Mesenchymal stem cell of Wharton's jelly (primary cell): ENCODE results near the gene MEIOC.

DNA sequence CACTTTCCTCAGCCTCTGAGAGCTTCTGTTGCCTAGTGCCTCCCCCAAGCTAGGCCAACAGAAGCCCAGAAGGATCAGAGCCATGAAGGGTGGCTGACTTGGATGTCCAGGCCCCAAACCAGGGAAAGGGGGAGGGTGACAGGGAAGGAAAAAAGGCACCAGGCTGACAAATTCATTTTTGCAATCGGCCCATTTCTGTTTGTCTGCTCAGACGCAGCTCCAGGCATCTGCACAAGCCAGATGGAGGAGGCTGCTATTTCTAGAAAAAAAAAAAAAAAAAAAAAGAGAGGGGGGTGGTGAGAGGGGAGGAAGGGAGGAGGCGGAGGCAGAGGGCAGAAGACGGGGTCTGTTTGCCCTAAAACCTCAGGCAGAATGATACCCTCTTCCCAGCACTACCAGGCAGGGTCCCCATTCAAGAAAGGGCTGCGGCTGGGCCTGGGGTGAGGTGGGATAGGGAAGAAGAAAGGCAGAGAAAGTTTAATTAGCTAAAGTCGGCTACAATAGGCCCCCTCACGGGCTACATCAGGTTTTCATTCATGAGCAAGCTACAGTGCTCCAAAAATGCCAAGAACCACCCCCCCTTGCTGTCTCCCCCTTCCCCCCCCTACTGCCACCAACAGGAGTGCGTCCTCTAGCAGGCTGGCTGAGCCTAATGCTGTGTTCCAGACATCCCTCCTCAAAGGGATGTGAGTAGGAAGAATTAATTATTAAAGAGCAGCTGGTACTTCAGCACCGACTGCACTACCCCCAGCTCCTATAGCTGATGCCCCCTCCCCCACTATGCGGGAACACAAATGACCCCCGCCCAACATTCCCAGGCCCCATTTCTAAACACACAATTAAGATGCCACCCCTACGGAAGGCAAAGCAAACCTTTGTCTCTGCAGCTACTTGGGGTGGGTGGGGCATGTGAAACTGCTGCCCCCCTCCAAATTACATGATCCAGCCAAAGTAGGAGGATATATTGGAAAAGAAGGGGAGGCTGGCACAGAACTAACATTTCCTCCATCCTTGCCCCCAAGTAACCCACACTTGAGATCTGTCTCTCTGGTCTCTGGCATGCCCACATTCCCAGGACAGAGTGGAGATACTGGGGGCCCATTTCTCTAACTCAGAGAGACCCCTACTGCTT is 2.2 kb downstream of the HDAC5 start:
- CAGE, long polyA plus RNA: no peak

DNA sequence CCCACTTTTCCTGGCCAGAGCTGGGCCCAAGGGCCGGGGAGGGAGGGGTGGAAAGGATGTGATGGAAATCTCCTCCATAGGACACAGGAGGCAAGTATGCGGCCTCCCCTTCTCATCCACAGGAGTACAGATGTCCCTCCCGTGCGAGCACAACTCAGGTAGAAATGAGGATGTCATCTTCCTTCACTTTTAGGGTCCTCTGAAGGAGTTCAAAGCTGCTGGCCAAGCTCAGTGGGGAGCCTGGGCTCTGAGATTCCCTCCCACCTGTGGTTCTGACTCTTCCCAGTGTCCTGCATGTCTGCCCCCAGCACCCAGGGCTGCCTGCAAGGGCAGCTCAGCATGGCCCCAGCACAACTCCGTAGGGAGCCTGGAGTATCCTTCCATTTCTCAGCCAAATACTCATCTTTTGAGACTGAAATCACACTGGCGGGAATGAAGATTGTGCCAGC is 4.2 kb downstream of the TMUB2 start:
- CAGE, long polyA plus RNA: no peak

DNA sequence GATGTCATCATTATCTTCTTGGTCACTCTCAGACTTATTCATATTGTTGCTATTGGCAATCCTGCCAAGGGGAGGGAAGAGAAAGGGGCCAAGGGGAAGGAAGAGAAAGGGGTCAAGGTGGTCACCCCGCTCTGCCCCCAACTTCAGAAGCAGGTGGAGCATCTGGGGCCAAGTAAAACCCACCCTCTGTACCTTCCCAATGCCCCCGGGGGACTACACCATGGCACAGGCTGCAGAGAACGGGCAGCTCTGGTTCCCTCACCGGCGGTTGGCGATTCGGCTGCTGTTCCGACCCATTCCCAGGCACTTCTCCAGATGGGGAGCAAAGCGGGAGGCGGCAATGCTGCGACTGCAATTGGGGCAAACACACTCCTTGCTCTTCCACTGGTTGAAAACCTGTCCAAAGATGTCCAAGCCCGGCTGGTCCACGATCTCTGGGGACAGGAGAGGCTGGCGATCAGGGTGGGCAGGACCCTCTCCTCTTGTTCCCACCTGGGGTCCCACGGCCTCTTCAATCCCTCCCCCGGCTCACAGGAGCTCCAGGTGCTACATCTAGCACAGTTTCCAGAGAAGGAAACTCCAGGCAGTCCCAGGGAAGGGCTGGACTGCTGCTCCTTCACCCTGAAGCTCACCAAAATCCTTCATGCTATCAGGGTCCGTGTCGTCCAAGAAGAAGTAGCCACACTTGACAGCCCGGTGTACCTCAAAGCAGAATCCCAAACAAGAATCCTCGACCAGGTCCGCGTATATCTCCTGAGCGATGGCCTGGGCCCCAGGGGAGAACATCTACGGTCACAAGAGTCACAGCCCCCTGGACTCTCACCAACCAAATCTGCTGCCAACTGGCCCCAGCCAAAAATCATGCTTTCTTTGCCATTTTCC is 2.5 kb downstream of the ATXN7L3 start:
- CAGE, long polyA plus RNA: no peak

DNA sequence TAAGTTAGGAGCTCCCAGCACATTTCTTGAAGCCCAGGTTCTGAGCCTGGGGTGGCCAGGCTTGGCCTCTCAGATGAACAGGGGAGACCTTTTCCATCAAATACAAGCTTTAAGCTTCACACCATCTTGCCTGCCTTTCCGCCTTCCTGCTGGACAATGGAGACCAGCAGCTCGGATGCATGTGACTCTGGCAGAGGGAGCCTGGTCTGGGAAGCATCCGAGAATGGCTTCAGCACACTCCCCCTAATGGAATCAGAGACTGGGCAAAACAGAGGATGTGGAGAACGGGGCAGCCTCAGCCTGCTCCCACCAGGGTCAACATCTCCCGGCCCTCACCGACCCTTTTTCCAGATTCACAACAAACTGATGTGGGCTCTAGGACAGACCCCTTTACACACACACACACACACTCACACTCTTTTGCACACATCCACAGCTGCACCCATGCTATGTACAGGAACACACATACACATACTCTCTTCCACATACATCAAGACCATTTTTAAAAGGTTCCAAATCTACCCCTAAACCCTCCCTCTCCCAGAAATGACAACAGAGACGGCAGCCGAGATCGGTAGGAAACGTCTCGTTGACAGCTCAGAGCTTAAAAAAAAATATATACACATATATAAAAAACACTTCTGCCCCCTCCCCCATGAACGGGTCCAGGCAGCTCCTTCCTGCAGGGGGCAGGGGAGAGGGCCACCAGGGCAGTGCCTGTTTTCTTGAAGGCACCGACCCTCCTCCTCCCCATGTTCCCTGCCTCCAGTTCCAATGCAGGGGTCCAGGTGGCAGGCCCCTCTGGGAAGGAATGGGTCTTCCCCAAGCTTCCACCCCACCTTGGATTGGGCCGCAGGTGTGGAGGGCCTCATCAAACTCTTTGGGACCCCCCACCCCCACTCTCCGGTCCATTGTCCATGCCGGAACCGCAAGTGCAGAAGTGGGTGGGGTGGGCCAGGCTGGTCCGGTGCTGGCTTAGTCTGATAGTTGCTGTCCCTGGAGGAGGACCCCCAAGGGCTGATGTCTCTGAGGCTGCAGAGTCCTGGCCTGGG is 6.7 kb upstream of the ATXN7L3 start:
- CAGE, long polyA plus RNA: no peak

- CAGE, long polyA plus RNA: no peak
Observed at GRCh38 chr17:44210039-44211074, 9.1 kb downstream of the UBTF start.

GRCh38 chr17:44213791-44213980 is 5.8 kb downstream of the UBTF start:
- CAGE, long polyA plus RNA: no peak

DNA sequence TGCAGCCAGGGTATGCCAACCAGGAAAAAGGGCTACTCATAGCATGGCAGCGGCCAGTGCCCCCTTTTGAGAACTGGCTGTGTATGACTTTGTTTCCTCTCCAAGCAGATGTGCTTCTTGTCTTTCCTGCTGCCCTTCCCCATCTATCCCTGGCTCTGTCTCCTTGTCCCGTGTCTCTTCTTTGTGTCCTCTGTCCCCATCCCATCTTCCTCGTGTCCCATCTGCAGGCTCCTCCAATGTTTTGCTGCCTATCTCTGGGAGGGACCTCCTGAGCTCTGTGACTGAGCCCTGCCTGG is 4.8 kb downstream of the UBTF start:
- CAGE, long polyA plus RNA: no peak

- CAGE, long polyA plus RNA: no peak
Observed at GRCh38 chr17:44222022-44222926, 2.8 kb upstream of the UBTF start.

DNA sequence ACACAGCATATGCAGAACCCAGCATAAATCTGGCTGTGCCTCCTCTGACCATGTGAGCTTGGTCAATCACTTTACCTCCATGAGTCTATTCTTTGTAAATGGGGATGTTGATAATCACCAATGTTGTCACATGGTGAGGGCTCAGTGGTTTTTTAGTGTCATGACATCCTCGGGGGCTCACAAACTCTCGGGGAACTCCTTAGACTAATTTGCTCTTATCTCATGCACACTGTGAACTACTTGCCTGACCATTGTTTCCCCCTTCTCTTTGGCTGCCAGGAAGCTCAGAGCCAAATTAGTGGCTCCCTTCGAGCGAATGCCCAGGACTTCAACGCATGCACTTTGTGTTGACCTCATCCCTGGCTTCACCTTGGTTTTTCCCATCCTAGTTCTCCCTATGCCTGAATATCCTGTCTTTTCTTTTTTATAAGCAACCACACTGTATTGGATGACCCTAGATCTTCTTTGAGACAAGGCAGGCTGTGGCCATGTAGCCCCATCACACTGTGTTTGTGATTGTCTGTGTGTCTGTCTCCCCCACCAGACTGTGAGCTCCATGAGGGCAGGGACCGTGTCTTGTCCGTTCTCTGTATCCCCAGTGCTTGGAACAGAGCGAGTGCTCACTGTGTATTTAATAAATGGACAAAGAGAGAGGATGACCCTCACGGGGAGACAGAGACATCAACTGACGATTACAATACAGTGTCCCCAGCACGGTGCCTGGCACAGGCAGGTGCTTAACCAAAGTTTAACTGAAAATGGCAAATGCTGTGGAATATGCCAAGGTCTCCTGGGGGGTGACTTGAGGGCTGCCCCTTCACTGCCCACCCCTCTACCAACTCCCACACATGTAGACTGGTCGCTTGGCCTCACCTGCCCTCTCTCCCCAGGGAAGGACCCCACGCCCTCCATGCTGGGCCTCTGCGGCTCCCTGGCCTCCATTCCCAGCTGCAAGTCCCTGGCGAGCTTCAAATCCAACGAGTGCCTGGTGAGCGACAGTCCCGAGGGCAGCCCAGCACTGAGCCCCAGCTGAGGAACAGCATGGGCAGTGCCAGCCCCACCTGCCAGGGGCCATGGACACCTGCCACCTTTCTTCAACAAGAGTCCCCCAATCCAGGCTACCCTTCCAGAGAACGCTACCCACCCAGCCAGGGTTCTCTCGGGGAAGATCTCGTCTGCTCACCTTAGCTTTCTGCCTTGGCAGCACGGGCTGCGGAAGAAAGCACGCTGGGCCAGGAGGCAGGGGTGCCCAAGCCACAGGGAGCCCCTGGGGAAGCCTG is 7.0 kb downstream of the SLC25A39 start:
- CAGE, long polyA plus RNA: no peak

GRCh38 chr17:44398957-44399347 is 9.5 kb upstream of the ITGA2B start:
- CAGE, long polyA plus RNA: no peak

GRCh38 chr17:44399348-44399895 is 10.0 kb upstream of the ITGA2B start:
- CAGE, long polyA plus RNA: no peak

DNA sequence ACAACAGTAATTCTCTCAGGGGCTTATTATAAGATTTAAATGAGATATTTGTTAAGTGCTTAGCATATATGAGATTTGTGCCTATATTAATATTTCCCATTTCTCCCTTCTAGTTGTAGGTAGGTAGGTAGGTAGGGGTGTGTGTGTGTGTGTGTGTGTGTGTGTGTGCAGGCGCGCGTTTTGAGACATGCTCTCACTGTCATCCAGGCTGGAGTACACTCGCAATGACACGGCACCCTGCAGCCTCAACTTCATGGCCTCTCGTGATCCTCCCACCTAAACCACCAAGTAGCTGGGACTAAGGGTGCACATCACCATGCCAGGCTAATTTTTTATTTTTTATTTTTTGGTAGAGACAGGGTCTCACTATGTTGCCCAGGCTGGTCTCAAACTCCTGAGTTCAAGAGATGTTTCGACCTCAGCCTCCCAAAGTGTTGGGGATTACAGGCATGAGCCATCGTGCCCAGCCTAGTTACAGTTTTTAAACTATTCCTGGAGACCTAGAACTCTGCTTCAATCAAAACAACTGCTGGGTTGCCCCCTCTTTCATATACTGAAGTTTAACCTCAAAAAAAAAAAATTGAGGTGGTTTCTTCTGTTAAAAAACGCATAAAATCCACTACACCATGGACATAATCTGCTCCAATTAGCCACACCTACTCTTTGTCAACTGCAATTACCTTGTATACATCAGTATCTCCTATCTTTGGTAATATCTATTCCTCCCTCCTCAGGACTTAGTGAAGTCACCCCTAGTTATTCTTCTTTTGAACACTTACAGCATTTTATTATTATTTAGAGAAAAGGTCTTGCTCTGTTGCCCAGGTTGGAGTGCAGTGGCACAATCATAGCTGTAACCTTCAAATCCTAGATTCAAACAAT is 49.6 kb downstream of the GPATCH8 start:
- CAGE, long polyA plus RNA: no peak

GRCh38 chr17:44556096-44556965 is 953 bp upstream of the FZD2 start:
- CAGE, long polyA plus RNA: no peak

DNA sequence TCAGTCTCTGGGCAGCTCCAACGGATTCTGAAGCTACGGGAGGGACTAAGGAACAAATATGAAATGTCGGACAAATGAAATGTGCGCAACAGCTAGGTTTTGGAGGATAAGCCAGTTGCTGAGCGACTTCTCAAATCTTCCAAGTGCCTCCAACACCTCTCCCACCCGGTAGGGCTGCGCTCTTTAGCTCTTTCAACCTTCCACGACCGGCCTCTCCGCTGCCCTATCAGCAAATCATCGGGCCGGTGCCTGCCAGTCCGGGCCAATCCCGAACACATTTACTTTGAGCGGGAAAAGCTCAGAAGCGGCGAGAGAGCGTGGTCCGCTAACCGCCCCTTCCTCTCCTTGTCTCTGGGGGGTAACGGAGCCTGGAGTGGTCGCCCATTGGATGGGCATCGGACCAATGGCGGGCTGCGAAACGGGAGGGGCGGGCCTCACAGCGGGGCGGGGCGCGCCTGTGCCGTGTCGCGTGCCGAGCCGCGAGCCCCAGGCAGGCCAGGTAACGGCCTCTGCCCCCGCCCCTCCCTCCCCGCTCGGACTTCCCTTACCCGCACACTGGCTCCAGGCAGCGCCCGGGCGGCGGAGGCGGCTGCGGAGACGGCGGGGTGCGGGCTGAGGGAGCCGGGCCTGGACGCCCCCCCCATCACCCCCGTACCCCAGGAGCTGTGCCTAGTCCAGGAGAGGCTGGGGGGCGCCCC is at the start of gene MEIOC:
MEIOC (plus strand) TSS at position 553 of the 698 bp plus-strand sequence.
- CAGE, long polyA plus RNA: no peak

DNA sequence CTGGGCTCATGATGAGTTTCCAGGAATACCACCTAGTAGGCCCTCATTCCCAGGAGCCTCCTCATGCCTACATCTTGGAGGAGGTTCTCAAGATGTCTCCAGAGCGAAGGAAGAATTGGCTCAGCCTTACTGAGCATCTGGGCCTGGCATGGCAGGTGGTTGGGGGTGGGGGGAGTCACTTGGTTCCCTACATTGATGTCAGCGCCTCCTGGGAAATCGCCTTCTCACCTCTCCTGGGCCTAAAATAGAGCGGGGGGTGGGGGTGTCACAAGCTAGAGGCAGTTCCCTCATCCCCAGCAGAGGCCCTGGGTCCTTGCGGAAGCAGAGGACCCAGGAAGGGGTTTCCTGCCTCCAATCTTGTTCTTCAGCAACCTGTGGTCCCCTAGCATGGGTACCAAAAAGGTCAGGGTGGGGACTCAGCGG is 1.2 kb upstream of the ADAM11 start:
- CAGE, long polyA plus RNA: no peak

GRCh38 chr17:44830341-44830539 is 153 bp upstream of the GJC1 start:
- CAGE, long polyA plus RNA: no peak

GRCh38 chr17:44848048-44848852 is 567 bp downstream of the HIGD1B start:
- CAGE, long polyA plus RNA: no peak

GRCh38 chr17:45092863-45093555 is 31.9 kb downstream of the NMT1 start:
- CAGE, long polyA plus RNA: no peak

DNA sequence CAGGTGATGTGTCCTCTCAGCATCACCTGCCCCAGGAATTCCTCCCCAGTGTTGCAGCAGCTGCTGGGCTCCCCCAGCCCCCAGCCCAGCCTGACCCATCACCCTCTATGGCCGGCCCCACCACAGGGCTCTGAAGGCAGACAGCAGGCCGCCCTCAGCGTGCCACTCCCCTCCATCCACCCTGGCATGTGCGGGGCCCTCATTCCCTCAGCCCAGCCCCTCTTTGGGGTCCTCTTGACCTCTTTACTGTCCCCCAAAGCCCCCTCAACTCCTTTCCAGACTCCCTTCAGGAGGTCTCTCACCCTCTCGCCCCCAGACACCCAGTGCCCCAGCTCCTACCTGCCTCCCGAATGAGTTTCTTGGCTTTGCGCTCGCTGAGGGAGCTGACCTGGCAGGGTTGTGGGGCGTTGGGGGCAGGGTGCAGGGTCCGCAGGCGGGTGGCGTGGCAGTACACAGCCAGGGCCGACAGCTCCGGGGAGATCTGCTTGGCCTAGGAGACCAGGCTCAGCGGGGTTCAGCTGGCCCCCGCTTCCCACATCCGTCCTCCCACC is 17.5 kb downstream of the PLCD3 start:
- CAGE, long polyA plus RNA: no peak

DNA sequence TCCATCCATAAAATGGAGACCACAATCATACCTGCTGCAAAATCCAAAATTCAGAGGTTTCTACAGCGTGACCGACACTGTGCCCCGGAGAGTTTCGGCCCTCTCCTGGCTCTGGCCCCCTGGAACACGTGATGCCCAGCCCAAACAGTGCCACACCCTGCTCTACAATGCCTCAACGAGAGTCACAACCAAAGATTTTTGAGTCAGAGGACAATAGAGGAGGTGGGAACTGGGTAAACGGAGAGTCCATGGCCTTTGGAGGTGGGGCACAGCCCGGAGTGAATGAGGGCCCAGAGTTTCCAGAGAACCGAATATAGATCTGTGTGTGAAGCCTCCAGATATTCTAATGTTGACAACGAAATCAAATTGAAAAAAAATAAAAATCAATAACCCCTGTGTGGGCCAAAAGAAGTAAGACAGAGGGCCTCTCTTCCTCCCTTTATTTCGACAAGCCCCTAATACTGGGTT is 9.6 kb downstream of the PLCD3 start:
- CAGE, long polyA plus RNA: no peak